Bronchial lymph node (tissue), 1 donor: ENCODE measurements around a stretch of chr16.

DNA sequence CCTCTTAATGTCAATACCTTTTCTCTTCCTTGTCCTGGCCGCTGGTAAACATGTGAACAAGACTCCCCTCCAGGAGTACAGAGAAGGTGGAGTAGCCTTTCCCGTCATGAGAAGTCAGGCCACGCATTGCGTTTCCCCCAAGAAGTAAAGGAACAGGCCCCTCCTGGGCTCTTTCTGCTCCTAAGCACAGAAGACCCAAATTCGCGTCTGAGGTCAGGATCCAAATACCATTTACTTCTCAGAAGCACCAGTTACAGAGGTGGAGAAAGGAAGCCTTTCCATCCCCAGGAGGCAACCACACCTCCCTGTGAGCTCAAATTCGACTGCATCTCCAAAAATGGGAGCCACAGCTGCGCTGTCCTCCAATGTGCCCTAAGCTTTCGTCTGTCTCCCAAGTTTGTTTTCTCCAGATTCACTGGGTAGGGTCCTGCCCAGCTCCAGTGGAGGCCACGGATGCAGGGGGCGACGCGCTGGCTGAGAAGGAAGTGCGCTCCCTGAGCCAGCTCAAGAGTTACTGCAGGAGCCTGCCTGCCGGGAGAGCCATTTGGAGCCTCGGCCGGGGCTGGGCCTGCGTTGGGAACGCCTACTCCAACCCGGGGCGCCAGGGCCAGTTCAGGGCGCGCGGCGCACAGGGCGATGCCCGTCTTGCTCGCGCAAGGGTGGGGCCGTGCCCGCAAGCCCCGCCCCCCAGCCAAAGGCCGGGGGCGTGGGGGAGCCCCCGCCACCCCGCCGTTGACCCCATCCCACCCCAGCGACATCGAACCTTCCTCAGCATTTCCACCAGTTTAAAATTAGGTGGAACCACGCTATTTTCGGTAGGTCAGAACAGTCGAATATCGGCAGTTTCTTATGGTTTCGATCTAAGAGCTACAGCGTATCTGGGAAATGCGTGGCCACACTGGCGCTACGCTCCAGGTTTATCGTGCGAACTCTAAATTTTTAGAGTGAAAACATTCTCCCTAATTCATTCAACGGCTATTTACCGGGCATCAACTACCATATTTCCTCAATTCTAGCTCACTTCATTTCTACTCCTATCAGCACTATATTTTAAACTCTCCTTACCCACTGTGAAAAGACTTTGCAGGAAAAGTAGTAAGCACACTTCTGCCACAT is 19.5 kb downstream of the SIAH1 start:
- PRO-cap: bidirectional peak, plus-strand start at position 694 of the sequence, minus-strand start at position 516 of the sequence

DNA sequence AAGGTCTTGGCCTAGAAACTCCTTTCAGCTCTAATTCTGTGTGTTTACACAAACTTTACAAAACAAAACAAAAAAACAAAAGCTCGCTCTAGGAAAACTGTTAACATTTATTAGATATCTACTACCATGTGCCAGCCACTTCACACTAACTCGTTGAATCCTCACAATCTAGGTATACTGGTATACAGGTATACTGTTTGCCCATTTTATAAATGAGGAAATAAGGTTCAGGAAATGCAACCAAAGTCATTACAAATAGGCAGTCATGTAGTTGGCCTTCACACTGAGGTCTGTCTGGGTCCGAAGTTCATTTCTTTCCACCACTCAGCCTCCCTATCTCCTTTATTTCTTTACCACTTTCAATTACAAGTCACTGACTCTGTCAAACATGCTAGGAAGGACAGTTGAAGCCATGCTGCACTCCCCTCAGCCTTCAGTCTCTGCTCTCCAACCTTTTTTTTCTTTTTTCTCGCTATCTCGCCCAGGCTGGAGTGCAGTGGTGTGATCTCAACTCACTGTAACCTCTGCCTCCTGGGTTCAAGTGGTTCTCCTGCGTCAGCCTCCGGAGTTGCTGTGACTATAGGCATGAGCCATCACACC is 20.7 kb upstream of the SIAH1 start:
- PRO-cap: no peak

- PRO-cap: unidirectional peak, plus-strand start at chr16:48432355
Observed at GRCh38 chr16:48431895-48432573, 46.8 kb upstream of the SIAH1 start.

DNA sequence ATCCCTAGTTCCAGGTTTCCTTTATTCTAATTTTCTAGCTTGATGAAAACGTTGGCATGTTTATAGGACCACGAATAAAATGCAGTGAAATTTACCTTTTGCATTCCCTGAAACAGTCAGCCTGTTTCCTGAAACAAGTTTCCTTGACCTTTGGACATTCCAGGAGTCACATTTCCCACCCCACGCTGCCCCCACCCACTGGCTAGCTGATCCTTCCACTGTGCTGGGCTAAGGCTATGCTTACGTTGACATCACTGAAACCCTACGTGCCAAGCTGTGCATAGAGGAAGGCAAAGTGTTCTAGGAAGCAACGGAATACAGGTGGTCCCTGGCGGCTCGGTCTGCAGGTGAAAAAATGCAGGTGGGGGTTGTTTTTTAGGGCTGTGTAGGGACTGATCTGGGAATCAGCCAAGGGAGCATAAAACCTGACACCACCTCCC is 83.9 kb downstream of the N4BP1 start:
- PRO-cap: no peak

- PRO-cap: no peak
Observed at GRCh38 chr16:49170647-49170982, 111.0 kb downstream of the CBLN1 start.

DNA sequence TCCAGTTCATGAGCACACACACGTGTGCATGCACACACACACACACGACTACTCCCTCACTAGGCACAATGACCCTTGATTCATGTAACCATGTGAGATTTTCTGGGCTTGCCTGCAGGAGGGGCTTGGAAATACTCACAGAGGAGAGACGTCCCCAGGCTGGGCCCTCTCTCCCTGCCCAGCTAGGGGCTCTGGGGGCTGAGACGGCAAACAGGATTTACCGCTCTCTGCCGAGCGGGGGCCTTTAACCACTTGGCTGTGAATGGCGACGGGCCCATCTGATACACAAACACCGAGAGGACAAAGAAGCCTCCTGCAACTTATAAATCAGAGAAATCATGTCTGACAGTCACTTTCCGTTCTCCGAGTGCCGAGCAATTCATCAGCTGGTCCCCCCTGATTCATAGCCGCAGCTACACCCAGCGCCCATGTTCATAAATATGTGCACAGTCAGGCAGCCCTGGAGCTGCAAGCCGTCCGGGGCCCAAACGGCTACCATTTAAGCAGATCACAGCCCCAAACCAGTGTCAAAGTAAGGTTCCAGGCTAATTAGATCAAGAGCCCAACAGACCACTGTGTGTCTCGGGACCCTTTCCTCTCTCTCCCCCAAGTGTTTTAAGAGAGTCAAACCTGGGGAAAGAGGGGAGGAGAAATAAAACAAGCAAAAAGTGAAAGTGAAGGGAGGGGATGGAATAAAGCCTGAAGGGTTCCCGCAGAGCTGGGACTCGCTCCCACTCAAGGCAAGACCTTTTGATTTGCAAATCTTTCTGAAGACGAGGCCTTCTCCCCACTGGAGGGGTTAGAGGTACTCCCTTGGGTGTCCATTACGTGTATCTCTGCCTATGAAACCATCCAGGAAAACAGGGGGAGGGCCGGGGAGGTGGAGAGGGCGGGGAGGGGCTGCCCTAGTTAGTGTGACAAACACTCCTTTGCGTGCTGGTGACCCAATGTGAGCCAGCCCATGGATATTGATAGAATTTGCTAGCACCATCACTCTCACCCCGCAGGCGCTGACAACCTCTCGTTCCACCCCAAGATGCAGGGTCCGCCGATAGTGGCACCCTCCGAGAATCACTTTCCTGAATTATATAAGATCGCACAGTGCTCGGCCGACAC is 154.7 kb downstream of the C16orf78 start:
- PRO-cap: no peak

DNA sequence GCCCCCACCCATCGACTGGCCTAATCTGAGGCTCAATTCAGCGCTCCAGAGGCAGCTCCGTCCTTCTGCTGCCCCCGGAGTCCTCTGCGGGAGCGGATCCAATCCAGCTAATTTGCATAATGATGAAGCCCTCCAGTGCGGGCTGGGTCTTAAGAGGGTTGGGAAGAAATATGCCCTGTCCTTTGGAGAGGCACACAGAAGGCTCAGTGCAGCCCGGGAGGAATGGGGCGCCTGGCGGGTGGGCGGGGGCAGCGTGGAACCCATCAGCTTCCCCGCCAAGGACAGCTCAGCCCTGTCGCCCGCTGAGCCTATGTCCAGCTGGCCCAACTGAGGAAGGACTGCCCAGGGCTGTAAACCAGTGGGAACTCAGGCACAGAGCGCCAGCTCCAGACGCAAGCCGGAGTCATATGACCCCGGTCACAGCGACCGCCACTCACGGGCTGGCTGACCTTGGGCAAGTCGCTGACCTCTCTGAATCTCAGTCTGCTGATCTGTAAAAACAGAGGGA is 169.9 kb downstream of the C16orf78 start:
- PRO-cap: no peak

GRCh38 chr16:49620178-49620836 is 235.6 kb downstream of the ZNF423 start:
- PRO-cap: no peak

GRCh38 chr16:49652071-49652970 is 203.6 kb downstream of the ZNF423 start:
- PRO-cap: no peak

GRCh38 chr16:49726610-49727009 is 129.3 kb downstream of the ZNF423 start:
- PRO-cap: unidirectional peak, plus-strand start at chr16:49726875

DNA sequence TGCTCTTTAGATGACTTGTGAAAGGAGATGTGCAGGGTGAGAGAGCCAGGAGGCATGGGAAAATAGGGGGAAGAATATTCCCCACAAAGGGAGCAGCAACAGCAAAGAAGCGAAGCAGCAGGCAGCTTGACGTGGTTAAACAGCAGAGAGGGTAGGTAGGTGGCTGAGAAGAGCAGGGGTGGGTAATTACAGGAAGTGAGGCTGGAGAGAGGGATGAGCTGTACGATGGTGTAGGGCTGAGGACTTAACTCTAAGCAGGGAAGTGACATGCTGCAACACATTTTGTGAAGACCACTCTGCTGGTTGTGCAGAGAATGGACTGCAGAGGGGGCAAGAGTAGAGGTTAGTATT is 1.6 kb downstream of the HEATR3 start:
- PRO-cap: no peak

DNA sequence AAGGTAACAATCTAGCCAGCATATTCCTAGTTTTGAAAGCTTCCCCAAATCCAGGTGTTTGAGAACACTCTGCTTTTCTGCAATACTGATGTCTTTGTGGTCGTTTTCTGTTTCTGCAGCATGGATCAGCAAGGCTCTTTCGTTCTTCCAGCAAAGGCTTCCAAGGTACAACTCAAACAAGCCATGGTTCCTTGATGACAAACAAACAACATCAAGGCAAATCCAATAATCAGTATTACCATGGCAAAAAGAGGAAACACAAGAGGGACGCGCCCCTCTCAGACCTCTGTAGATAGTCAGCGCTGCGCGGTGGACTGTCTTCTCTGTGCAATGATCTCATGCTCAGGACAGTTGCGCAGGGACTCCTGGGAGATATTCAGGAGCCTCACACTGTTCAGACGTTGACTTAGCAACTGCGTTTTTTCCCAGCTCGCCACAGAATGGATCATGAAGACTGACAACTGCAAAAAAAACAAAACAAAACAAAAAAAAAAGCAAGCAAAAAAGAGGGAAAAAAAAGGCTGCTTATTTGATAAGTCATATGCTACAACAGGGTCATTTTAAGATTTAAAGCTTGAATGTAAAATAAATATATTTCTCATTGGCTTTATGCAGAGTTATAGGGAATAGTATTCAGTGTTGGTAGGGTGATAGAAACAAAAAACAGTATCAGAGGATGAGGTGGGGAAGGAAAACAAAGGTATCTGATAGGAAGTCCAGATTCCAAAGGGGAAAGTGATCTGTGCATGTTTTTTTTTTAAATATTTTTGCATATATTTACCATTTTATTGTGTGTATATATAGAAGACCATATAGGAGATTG is 37.1 kb upstream of the ADCY7 start:
- PRO-cap: no peak

DNA sequence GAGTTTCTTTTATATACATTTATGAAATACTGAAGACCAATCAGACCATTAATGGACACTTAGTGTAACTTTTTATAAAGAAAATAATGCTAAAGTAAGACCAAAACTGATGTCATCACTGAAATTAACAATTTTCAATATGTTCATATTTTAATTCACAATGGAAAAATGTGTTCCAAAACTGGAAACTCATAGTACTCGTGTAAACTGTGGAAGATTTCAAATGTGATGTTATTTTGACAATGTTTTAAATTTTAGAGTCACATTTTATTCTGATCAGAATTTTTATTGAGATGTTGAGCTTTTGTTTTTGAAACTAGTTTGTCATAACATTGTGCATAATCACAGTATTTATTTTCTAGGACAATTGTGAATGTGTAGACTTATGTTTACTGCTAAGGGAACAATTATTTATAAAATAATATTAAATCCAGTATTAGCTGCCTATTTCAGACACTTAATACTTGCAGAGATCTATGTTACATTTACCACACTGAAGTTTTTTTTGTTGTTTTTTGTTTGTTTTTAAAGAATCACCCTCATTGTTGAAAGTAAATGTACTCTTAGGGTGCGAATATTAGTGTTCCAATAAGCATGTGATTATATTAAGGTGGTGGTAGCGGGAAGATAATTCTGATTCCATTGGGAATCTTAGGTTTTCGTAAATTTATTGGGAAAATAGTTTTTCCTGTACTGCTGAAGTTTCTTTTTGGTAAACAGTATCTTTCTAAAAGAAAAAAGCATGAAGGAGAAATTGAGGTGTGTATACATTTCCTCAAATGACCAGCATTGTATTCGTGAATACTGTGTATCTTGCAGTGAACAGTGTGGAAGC is 35.2 kb upstream of the ADCY7 start:
- PRO-cap: no peak

DNA sequence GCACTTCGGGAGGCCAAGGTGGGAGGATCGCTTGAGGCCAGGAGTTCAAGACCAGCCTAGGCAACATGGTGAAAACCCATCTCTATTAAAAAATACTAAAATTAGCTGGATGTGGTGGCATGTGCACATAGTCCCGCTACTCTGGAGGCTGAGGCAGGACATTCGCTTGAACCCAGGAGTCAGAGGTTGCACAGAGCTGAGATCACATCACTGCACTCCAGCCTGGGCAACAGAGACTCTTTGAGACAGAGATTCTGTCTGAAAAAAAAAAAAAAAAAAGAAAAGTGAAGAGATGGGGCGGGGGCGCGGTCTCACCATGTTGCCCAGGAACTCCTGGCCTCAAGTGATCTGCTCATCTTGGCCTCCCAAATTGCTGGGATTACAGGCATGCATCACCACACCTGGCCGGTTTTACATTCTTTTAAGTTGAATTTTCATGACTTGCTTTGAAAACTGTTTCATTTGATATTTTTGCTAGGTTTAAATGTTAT is 29.4 kb upstream of the ADCY7 start:
- PRO-cap: no peak

GRCh38 chr16:50267424-50267982 is 1.2 kb downstream of the ADCY7 start:
- PRO-cap: no peak

DNA sequence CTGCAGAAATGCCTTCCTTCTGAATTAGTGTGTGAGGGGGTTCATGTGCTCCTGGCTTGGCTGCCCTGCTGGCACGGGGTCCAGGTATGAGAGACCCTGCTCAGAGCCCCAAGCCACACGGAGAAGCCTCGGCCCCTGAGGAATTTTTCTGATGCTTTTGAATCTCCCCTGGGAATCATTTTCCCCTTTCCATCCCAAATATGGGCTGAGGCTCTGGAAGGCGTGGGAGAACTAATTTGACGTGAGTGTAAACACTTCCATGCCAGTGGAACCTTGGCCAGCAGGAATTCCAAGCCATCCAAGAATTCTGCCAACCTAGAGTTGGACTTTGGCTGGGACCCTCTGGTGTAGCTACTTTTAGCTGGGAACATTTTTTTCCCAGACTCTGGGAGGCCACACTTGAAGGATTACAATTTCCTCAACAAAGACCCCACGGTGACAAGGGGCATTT is 49.5 kb upstream of the NKD1 start:
- PRO-cap: no peak

DNA sequence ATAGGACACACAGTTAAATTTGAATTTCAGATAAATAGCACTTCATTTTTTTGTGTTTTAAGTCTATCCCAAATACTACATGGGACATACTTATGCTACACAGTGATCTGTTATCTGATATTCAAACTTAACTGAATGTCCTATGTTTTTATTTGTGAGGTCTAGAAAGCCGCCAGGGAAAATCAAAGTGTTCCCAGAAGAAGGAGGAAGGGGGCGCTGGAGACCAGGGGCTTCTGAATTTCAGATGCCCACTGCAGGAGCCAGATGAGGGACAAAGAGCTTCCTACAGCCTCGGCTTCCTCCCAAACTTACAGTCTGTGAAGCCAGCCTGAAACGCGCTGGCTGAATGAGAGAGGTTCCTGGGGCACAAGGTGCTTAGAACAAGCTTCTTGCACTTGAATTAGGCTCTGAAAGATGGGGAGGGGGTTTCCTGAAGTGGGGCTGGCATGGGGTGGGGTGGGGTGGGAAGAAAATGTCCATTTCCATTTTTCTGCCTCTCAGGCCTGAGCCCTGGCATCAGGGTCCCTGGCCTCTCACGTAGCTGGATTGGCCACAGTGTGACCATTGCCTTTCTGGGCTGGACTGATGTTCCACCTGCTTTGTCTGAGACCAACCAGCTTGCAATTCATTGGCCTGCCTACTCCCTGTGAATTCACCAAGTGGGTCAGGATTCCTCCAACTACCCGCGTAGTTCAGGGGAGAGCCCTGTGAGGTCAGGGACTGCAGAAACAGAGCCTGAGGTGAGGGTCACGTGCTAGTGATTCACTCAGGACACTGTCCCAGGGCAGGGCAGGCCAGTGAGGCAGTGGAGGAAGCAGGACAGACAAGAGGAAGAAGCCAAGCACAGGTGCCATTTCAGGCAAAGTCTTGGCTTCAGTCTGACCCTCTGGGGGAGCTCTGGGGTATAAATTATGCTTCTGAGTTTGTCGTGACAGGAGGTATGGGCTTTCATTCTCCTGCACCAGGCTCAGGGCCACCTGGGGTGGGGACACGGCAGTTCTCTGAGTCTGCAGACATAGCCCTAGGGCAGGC is 45.8 kb downstream of the NKD1 start:
- PRO-cap: no peak

GRCh38 chr16:50668479-50669067 is 12.5 kb downstream of the SNX20 start:
- PRO-cap: no peak

GRCh38 chr16:50708210-50709075 is 15.0 kb downstream of the NOD2 start:
- PRO-cap: no peak

GRCh38 chr16:50745014-50745501 is 3.2 kb downstream of the CYLD start:
- PRO-cap: no peak